Measurements from ENCODE around the genes YBX3, PRR4, TAS2R14 and BCL2L14.

DNA sequence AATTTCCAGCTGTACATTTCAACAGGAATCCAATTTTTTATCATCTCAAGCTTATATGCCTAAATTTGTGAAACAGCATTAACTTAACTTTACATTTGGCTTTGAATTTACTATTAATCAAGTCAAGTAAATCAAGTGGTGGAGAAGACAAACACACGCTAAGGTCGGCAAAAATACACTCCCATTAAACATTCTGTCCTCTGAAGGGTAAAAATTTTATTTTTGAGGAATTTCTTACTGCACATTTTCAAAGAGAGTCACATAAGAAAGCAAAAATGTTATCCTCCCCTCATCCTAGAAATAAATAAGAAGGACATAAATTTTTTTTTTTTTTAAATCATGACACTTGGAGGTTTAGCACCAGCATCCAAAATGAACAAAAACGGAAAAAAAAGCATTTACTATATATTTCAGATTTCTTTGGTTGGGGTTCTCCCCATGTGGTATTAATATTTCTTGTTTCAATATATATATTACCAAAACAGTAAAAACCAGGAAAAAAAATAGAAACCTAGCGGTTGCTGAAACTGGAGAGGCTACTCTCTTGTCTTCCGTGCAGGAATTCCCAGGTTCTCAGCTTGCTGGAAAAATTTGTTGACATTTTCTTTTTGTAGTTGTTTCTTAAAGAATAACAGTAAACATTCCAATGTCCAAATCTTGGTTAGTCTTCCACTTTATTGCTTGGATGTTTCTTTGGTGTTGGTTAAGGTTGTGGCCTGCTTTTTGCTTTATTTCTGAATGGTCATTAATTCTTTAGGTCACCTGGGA is 24.0 kb downstream of the YBX3 start:
- RRBS, result no CpG with 5 or more reads among the region's 5 CpGs

GRCh38 chr12:10700807-10701465 is 22.2 kb downstream of the YBX3 start:
- RRBS, result no CpG with 5 or more reads among the region's 2 CpGs

DNA sequence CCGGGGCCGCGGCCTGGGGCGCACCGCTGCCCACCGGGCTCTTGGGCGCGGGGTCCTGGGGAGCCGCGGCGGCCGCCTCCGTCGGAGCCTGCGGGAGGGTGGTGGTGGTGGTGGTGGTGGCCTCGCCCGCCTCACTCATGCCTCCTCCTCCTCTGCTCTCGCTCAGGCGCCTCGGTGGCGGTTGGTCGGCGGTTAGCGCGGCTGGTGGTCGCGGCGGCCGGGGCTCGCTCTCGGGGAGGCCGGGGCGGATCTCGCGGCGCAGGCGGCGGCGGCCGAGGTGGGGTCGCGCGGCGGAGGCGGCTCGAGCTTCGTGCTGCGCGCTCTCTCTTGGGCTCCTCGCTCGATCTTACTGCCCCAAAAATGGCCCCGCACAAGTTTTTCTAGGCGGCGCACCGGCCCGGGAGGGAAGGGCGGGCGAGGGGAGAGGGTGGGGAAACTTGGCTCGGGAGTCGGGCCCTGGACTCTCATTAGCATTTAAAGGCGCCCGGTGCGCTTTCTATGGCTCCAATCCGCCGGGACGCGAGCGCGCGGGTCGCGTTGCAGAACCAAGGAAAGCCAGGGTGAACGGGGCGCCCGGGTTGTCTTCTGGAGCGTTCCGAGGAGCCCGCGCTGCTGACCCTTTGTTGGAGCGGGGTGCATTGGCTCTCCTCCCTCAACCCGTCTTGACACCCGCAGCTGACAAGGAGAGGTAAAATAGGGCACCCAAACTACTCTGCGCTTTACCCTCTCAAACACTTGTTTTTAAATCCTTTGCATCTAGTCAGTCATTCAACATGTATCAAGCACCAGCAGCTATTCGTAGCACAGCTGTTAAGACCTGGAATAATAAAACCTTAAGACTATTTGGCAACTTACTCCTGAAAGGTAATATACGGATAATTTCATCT is at the start of gene YBX3:
Gene YBX3, minus strand, starts transcription at position 351 of the 887 bp plus-strand sequence.
- RRBS, result 1% methylated on average over 16 of the region's 85 CpGs

DNA sequence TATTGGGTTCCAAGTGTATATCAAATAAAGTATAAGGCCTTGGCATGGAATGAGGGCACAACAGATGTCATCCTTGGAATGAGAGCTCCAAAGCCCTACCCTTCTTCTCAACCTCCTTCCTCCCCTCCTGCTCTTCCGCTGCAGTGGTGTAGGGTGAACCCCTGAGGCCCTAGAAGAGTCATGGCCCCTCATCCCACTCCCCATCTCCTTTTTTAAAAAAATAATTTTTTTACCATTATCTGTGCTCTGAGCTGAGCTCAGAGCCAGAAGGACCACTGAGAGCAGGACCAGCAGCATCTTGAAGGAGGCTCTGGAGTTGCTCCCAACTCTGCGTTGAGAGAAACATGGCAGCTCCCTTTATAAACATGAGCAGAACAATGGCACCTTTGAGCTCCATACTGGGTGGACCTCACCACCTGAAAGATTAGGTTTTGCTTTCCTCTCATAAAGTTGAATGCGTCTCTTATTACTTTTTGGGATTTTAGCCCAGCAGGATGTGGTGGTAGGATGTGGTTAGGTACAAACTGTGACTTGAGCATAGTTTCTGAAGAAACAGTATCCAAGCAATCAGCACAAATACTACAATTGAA is at the start of gene PRR4:
Gene PRR4, minus strand, starts transcription at position 335 of the 590 bp plus-strand sequence.
- RRBS, result no CpG with 5 or more reads among the region's 3 CpGs

GRCh38 chr12:10939010-10939585 is at the start of gene TAS2R14:
TSS of gene TAS2R14 (minus strand) at chr12:10939263.
- RRBS, result no CpG with 5 or more reads among the region's 5 CpGs

GRCh38 chr12:11015884-11016474 is 6.4 kb downstream of the TAS2R19 start:
- RRBS, result no CpG with 5 or more reads among the region's 4 CpGs

GRCh38 chr12:11650611-11650793 is 1.0 kb downstream of the ETV6 start:
- RRBS, result no CpG with 5 or more reads among the region's 4 CpGs

GRCh38 chr12:11724002-11725124 is 74.9 kb downstream of the ETV6 start:
- RRBS, result no CpG with 5 or more reads among the region's 16 CpGs

DNA sequence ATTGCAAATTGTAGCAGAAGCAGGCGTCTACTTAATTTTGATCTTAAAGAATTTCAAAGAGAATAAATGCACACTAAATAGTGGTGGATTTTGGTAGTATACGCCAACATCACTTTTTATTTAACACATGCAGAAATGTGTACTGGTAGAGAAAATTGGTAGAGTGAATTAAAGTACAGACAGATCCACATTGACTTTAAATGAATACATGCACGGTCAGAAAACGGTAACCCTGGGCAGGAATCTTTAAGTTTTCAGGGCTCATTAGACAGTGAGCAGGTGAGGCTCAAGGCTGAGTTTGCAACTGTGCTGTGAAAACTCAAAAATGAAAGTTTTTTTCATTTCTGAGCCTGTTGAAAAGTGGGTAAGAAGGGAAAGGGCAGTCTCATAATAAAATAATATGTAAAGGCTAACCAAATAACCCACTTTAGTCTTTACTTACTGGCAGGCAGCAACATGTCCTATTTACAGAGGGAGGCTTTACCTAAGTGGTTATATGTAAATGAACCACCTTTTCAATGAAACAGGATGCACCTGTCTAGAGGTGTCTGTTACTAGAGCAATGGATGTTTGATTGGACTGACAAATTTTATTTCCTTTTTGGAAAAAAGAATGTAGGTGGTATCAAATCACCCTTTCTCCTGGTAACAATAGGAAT is 157.9 kb downstream of the ETV6 start:
- RRBS, result no CpG with 5 or more reads among the region's 4 CpGs

DNA sequence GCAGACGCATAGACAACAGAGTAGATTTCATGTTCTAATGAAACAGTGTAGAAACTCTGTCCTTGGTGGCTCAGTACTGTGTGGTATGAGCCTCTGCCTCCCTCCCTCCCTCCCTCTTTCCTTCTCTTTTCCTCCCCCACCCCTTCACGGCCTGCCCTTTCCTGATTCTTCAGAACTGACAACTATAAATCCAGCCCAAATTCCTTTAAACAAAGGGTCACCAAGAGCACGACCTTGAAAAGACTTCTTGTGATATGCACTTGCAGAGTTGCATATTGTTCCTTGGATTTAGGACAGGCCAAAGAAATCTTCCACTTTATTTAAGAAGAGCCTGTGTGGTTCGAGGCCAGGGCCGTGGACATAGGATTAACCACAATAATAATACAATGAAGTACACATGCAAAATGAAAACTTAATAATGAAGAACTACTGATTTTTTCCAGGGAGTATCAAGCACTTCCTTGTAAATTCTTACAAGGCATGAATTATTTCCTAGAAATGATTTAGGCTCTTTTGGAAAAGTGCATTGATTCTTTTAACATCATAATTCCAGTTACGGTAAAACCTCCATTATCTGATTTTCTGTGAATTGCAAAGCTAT is 164.1 kb downstream of the ETV6 start:
- RRBS, result no CpG with 5 or more reads among the region's 6 CpGs

- RRBS, result no CpG with 5 or more reads among the region's 13 CpGs
These were observed 189.8 kb downstream of the ETV6 start for GRCh38 chr12:11838851-11840074.

GRCh38 chr12:12070752-12071747 is at the start of gene BCL2L14:
TSS of gene BCL2L14 (plus strand) at chr12:12070939.
- RRBS, result no CpG with 5 or more reads among the region's 11 CpGs

GRCh38 chr12:12119298-12119800 is 48.6 kb downstream of the BCL2L14 start:
- RRBS, result no CpG with 5 or more reads among the region's 1 CpG

- RRBS, result no CpG with 5 or more reads among the region's 17 CpGs
These were observed 622 bp upstream of the LRP6 start for GRCh38 chr12:12267459-12267872.

DNA sequence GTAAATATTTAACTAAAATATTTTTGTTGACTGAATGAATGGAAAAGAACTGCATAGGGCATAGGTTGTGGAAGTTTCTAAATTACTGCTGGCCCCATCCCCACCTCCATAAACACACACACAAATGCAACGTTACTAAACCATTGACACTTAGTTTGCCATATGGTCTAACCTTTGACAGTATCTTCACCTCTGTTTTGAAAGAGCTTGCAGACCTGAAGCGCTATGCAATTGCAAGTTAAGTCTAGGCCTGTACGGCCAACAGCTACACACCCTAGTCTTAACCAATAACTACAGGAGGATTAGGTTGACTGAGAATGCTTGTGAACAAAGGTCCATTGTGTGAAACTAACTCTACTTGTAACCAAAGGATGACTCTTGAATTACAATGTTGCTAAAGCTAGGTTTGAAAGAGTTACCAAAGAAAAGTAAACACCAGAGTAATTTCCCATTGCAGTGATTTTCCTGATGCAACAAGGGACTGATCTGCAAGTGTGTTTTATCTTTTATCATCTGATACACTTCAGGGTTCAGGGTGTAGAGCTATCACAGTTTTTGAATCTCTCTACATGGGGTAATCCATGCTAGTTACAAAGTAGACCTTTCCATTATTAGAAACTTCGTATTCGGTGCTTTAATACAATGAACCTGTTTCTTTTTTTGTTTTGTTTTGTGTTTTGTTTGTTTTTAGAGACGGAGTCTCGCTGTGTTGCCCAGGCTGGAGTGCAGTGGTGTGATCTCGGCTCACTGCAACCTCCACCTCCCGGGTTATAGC is 1.1 kb upstream of the MANSC1 start:
- RRBS, result no CpG with 5 or more reads among the region's 9 CpGs

DNA sequence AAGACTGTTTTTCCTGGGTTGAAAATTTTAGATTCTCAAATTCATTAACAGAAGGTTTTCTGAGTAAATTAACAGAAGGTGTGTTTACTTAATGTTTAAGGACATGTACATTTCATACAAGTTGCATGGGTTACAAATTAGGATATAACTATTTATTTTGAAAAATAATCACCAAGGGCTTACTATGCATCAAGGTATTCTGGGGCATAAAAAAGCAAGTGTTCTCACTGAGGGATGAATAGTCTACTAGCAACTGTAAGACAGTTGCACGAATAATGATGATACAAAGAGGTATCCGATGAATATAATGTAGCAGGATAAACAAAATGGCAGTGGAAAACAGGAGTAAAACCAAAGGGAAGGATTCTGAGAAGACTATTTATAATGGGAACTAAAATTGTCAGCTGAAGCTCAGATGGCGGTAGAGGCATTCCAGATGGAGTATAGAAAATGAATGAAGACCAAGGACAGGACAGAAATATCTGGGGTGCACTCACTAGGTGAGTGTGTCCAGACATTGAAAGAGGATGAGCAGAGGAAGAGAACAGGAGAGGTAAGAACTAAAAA is 68.4 kb downstream of the DUSP16 start:
- RRBS, result no CpG with 5 or more reads among the region's 3 CpGs

DNA sequence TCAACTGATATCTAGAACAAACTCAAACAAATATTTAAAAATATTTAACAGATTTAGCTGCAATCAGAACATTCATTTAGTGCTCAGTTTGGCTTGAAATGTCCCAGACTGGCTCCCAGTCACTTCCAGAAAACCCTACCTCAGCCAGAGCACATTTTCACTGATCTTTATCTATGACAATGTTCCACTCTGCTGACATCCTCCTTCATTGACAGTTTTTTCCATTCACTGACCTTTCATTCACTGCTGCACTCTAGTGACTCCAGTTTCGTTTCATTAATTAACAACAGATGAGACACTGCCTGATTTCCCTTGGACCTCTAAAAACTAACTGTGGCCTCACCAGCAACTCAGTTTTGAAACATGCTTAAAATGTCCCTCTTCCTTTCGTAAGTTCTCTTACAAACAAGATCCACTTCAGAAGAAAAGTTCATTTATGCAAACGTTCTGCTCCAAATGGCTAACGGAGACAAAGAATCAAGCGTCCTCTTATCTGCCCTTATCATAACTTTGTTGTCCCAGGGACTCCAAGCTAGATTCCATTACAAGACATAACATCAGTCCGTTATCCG is 56.7 kb downstream of the DUSP16 start:
- RRBS, result no CpG with 5 or more reads among the region's 7 CpGs

DNA sequence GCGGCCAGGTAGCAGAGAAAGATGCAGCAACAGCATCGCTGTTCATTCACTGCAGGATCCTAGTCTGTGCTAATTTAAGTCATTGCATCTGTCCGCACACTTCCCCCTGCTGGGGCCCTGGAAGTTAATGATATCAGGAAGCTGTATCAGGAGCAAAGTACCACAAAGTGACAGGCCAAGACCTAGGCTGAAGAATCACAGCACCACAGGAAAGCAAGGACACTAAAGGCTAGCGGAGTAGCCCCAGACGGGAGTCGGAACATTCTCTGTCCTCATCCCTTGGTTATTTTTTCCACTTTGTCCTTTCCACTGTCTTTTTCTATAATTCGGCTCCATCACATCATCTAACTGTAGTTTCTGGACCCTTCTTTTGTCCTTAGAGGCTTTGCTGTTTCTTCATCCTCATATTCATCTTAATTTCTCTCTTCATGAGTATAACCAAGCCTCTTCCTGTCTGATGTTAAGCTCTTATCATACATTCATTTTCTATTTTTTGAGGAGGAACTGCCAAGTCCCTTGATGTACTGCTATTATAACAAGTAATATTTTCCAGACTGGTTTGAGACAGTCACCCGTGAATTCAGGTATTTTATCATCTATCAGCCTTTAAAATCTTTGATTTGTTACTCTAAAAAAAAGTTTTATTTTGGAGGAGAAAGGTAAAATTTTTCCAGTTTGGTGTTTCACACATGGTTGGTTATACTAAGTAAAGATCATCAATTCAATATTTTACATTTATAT is 28.3 kb downstream of the DUSP16 start:
- RRBS, result no CpG with 5 or more reads among the region's 8 CpGs

- RRBS, result no CpG with 5 or more reads among the region's 26 CpGs
These were observed 2.8 kb upstream of the CDKN1B start for GRCh38 chr12:12713972-12715088.

- RRBS, result no CpG with 5 or more reads among the region's 11 CpGs
These were observed 19.4 kb downstream of the CDKN1B start for GRCh38 chr12:12736422-12737167.

All from AG09309 (cell line).